NB4 (cell line): ENCODE measurements around a stretch of chr18.

DNA sequence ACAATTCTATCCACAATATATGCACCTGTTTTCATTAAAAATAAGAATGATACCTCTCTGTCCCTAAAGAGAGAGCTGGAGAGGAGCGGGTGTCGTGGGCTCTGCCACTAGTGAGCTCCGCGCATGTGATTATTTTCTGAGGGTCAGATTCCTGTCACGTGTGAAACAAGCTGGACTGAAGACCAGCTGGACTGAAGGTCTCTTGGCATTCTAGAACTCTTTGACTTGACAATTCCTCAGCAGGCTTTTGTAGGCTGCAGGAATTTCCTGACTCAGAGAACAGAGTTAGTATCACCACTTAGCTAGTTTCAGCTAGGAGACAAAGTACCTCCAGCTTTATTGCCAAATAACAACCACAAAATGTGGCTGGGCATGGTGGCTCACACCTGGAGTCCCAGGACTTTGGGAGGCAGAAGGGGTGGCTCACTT is 88.5 kb downstream of the MYL12B start:
- RRBS: no CpG with 5 or more reads among the region's 5 CpGs

DNA sequence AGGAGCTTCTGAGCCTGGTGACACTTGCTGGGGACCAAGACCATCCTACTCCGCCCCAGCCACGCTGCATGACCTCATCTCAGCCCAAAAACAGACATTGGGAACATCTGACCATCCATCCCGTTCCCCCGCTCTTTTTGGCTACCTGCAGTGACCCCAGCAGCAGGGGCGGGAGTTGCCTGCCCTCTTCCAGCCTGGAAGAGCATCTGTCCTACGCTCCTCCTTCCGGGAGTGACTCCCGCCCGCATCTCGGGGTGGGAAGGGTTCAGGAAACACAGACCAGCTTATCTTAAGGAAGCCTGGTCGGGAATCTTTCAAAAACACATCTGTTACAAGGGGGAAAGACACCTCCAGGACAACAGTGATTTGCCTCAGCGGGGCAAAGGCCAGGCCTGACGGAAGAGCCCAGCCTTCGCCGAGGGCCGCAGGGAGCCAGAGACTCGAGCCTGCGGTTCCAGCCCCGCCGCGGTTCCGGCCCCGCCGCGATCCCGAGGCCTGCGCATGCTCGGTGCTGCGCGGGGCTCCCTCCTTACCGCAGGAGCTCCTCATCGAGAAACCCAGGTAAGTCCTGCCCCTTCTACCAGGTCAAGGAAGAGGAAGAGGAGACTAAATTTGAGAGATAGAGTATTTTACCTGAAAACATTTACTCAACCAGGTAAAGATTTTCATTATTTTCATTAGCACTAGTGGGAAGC is 38.1 kb upstream of the TGIF1 start:
- RRBS: no CpG with 5 or more reads among the region's 32 CpGs

GRCh38 chr18:3468677-3469129 is 18.7 kb downstream of the TGIF1 start:
- RRBS: no CpG with 5 or more reads among the region's 8 CpGs

DNA sequence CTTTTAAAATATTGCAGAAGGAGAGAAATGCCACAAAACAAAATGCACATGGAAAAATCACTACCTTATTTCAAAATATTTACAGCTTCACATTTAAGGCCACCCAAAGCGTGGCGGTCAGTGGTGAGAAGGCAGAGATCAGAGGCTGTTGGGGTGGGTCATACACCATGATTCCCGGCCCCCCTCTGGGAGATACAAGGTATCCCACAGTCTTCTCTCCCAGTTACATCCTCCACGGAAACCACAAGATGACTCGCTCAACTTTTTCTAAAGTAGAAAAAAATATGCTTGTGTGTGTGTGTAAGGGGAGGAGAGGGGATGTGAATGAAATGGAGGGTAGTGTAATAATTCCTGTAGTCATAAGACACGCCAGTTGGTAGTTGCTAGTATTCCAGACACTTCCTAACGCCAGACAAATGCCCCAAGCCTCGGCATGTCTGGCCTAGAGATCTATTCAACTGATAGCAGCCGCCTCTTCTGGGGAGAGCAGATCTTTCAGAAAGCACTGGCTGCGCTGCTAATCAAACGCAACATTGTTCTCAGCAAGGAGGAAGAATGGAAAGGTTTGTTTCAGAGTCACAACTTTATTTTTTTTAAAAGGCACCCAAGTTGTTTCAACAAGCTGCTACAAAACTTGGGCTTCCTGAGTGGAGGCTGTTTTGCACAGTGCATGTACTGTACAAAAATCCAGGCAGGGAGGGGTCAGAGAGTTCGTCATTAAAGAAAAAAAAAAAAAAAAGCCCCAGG is 143.5 kb downstream of the TGIF1 start:
- RRBS: no CpG with 5 or more reads among the region's 12 CpGs

DNA sequence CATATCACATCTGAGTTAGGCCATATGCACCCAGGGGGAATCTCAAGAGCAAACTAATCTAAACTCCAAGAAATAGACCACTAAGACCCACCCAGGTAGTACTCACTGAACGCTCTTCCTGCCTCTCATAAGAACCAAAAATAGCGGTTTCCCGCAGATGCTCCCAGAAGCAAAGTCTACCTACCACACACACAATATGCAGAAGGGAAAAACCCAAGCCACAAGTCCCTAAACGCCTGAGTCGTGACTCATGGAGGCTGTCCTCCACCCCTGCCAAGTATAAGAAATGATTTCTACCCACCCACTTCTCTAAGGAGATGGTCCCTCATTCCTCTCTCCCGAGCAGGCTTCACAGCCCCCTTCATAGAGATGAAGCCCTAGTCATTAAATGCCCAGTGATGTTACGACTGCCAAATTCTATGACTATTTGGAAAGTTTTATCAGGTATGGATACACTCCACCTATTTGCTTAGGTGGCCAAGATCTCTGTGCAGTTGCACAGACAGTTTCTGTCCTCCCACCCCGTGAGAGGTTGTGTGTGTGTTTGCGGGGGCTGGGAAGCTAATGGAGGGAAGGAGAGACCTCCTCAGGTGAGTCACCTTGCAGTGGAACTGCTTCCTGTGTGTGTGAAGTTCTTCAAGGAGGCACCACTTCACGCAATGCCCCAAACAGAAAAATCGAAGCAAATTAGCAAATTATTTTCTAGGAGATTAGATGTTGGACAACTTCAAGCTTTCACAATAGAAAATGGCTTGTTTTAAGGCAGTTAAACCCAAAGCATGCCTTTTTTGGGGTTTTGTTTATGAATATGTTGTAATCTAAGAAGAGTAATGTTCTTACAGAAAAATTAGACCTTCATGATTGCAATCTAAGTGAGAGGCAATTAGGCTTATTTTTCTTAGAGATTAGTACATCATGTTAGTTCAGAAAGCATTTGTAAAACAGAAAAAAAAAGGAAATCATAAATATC is 175.1 kb downstream of the TGIF1 start:
- RRBS: no CpG with 5 or more reads among the region's 11 CpGs

- RRBS: no CpG with 5 or more reads among the region's 11 CpGs
Observed at GRCh38 chr18:3655267-3655973, 205.4 kb downstream of the TGIF1 start.

DNA sequence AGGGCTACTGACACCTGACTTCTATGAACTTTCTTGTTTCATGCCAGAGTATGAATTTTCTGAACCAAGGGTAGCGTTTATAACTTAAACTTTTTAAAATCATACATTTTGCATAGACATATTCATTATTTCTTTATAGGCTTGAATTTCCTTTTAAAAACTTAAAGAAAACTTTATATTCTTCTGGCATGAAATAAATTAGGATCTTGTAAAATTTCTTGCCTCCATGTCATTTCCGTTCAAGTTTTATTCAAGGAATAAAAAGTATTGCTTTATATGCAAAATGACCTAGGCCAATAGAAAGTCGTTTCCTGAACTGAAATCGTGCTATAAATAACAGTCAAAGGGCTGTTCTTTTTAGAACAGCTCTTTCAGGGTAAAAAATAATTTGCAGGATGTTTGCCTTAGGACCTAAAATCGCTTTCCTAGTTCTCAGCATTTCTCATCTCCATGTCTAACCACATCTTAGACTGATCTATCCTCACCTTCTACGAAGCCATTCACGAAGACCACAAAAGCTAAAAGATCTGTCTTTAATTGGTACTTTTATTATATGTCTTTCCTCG is 1.8 kb downstream of the DLGAP1 start:
- RRBS: no CpG with 5 or more reads among the region's 8 CpGs

GRCh38 chr18:5294444-5294673 is 1.2 kb downstream of the ZBTB14 start:
- RRBS: no CpG with 5 or more reads among the region's 4 CpGs

- RRBS: no CpG with 5 or more reads among the region's 4 CpGs
Observed at GRCh38 chr18:5310050-5310571, 14.6 kb upstream of the ZBTB14 start.

GRCh38 chr18:5455432-5456008 is 88.3 kb downstream of the EPB41L3 start:
- RRBS: no CpG with 5 or more reads among the region's 9 CpGs

GRCh38 chr18:5895796-5896845 is 799 bp upstream of the TMEM200C start:
- RRBS: 69% methylated on average over 19 of the region's 50 CpGs

DNA sequence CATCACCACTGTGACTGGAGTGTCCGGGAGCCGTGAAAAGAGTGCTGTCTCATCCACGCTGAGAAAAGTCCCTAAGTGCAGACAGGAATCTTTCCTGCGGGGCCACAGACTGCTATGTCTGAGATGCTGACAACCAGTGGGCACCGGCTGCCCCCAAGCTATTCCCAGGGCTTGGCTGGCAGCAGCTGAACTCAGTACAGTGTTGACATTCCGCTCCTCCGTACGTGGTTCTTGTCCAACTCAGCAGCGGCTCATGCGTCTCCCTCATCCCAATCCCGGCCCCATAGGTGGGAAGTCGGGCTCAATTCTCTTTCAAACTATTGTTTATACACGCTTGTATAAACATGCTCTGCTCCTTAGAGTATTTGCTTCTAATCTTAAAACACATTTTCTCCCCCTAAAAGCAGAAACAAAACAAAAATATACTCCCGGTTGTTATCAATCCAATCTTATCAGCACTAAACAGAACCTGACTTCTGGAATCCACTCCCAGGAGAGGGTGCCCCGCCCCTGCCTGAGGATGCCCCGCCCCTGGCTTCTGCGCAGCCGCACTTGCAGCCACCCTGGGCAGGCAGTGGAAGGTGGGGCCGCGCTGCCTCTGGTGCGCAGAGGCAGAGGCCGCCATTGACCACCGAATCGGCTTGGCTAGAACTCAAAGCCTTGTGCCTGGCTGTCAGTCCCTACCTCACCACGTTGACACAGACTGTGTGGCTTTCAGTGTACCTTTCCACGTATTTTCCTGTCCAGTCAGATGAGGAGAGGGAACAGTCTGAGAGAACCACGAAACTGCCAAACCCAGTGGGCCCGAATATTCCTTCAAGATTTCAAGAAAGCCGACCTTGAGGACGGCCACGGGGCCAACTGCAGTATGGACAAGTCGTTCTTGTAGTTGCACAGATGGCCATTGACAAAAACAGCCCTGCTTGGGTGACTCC is 46.5 kb upstream of the ARHGAP28 start:
- RRBS: no CpG with 5 or more reads among the region's 32 CpGs

- RRBS: 87% methylated on average over 4 of the region's 40 CpGs
Observed at GRCh38 chr18:7568469-7569031, 1.4 kb downstream of the PTPRM start.

GRCh38 chr18:7584653-7585356 is 17.7 kb downstream of the PTPRM start:
- RRBS: no CpG with 5 or more reads among the region's 9 CpGs

- RRBS: no CpG with 5 or more reads among the region's 3 CpGs
Observed at GRCh38 chr18:7627170-7627583, 60.1 kb downstream of the PTPRM start.

DNA sequence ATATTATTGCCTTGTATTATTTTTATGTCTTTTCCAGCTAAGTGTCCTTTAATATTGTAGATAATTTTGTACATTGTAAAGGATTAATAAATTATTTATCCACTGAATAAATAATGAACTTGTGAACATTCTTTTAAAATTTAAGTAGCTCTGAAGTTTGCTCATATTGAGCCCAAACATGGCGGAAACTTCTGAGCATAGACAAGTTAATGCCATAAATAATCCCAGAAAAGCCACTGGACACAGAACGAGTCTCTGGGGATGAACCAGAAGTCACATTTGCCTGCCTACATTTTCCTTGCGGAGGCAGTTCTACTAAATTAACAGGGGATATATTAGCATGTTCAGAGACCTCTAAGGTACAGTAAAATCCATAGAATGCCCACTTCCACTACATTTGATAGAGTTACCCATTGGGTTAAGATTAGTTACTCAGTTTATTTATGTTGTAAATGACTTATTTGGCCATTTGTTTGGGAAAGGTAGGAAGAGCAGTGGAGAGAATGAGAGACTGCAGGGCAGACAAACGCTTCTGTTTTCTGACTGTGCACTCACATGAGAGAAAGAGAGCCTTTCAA is 68.5 kb downstream of the PTPRM start:
- RRBS: no CpG with 5 or more reads among the region's 4 CpGs

DNA sequence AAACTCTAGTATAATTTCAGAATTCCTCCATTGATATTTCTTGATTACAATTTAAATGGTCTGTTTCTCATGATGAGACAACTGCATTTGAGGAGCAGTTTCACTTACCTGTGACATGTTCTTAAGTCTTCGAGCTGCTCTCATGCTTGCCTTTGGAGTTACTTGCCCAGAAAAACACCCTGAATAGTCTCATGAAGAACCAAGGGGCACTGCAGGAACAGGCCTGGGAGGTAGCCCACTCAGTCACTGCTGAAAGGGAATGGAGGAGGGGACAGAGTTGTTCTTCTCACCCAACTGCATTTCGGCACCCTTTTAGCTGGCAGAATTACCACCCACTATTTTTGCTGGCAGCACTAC is 181.8 kb downstream of the PTPRM start:
- RRBS: no CpG with 5 or more reads among the region's 2 CpGs

DNA sequence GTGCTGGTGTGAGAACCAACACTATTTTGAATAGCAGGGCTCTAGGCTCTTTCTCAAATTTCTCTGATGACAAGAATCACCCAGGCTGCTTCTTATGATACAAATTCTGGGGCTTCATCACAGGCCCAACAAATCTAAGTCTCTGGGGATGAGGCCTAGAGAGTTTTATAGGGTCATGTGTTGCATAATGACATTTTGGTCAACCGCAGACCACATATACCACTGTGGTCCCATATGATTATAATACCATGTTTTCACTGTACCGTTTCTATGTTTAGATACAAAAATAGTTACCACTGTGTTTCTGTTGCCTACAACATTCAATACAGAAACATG is 485.0 kb downstream of the PTPRM start:
- RRBS: no CpG with 5 or more reads among the region's 2 CpGs

DNA sequence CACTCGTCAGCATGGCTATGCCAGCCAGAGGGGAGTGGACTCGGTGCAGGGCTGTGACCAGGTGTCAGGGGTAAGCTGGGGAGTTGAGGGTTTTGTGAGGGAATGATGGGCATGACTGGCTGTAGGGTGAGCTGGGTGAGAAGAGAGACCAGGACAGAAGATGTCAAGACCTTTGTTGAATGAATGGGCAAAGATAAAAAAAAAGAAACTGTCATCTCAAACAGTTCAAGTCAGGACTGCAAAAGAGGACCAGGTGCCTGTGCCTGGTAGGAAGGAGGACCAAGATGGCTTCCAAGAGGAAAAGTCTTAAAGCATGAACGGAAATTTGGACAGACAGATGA is 397.4 kb upstream of the RAB12 start:
- RRBS: no CpG with 5 or more reads among the region's 3 CpGs

- RRBS: no CpG with 5 or more reads among the region's 8 CpGs
Observed at GRCh38 chr18:8608303-8608684, 943 bp upstream of the RAB12 start.